Measurements from ENCODE around the genes FRMPD3, PRPS1, VSIG1 and COL4A5.

- PRO-cap: no peak
- RAMPAGE, long total RNA: no peak
- RRBS: no CpG with 5 or more reads among the region's 9 CpGs
Observed at GRCh38 chrX:106725830-106726354, 609 bp upstream of the RNF128 start.

GRCh38 chrX:106903946-106904227, 746 bp upstream of the RIPPLY1 start:
- PRO-cap: no peak
- RAMPAGE, long total RNA: no peak
- RRBS: no CpG with 5 or more reads among the region's 2 CpGs

GRCh38 chrX:106912823-106913125, 7.4 kb upstream of the CLDN2 start:
- PRO-cap: no peak
- RAMPAGE, long total RNA: no peak
- RRBS: no CpG with 5 or more reads among the region's 3 CpGs

- PRO-cap: no peak
- RAMPAGE, long total RNA: no peak
- RRBS: no CpG with 5 or more reads among the region's 6 CpGs
Observed at GRCh38 chrX:106932489-106933012, 12.3 kb downstream of the CLDN2 start.

- PRO-cap: no peak
- RAMPAGE, long total RNA: no peak
- RRBS: no CpG with 5 or more reads among the region's 6 CpGs
Observed at GRCh38 chrX:106942389-106943126, 22.4 kb downstream of the CLDN2 start.

DNA sequence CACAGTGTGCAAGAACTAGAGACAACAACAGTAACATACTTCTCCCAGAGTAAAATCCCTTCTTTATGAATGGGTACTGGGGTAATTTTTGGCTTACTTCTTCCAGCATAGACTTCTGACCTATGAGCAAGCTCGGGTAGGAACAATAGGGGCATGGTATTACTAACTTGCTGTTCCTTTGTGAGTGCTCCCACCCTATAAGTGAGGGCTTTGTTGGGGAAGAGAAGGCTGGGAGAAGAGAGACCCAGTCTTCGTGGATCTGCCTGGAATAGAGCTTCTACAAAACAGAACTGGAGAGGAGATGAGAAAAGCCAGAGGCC, 30.2 kb downstream of the CLDN2 start:
- PRO-cap: no peak
- RAMPAGE, long total RNA: no peak
- RRBS: no CpG with 5 or more reads among the region's 2 CpGs

DNA sequence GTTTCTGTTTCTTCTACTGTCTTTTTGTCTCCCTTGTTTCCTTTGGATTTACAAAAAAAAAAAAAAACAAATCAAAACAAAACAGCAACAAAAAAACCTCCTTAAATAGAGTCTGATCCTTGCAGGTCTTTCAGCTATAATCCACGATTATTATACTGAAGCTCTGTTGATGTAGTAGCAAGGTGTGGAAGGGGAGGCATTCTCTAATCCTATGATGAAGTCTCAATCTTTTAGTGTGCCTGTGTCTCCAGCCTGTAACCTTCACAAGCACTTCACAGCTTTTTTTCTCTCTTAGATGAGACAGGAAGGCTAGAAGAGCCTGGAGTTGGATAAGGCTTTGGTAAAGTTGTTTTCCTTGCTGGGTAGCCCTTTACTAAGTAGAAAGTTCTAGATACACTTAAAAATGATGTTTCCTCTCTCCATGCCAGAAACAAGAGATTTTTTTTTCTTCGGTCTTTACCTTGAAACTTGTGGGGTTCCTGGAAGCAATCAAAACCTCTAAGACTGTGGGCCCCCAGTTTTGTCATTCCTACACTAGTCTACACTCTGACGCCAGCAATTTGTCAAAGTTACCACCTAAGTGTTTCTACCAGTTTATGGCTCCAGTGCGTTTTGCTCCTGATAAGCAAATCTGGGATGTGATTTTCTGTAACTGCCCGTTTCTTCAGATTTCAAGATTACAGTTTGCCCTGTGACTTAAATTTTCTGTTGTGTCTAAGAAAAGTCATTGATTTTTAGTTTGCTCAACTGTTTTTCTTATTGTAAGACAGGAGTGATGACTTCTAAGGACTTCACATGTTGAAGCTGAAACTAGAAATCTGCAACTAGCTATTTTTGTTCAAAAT, 34.3 kb downstream of the RBM41 start:
- PRO-cap: no peak
- RAMPAGE, long total RNA: no peak
- RRBS: no CpG with 5 or more reads among the region's 5 CpGs

- PRO-cap: no peak
- RAMPAGE, long total RNA: no peak
- RRBS: no CpG with 5 or more reads among the region's 30 CpGs
Observed at GRCh38 chrX:107364198-107364748, 85.2 kb upstream of the FRMPD3 start.

- PRO-cap: no peak
- RAMPAGE, long total RNA: no peak
- RRBS: 17% methylated on average over 7 of the region's 60 CpGs
Observed at GRCh38 chrX:107448698-107449730, at the start of gene FRMPD3. FRMPD3 (plus strand) TSS chrX:107449652.

DNA sequence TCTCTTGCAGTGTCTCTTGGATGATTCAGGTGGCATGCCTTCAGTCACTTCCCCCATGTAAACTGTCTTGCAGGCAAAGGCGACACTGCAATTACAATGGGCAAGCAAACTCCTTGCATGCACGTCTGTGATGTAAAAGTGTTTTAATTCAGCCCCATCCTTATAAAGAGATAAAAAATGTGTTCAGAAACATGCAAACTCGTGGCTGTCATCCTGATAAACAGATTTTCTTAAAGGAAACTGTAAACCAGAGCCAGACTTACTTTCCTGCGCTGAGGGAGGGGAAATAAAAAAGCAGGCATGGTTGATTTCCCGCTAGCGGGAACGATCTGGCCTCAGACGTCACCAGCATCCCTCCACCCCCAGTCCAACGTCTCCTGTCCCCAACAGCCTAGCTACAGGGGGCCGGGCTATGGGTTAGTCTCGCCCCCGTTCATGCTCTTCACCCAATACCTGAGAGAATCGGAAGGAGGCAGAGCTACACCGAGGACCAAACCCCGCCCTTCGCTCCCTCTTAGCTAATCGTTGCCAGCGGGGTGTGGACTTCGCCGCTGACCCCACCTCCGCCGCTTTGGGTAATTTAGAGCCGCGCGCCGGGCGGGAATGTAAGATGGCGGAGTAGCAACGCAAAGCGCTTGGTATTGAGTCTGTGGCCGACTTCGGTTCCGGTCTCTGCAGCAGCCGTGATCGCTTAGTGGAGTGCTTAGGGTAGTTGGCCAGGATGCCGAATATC, at the start of gene PRPS1:
TSS of gene PRPS1 (plus strand) at position 603 of the 733 bp plus-strand sequence.
- PRO-cap: bidirectional peak, plus-strand start at position 583 of the sequence, minus-strand start at position 363 of the sequence
- RAMPAGE, long total RNA: start-site peak on the plus strand centred at position 598 of the sequence, 21 bp wide, 152 and 63 reads in 2 replicates
- RRBS: 24% methylated on average over 8 of the region's 36 CpGs

- PRO-cap: no peak
- RAMPAGE, long total RNA: no peak
- RRBS: no CpG with 5 or more reads among the region's 9 CpGs
Observed at GRCh38 chrX:107677795-107678472, 49.6 kb downstream of the PRPS1 start.

DNA sequence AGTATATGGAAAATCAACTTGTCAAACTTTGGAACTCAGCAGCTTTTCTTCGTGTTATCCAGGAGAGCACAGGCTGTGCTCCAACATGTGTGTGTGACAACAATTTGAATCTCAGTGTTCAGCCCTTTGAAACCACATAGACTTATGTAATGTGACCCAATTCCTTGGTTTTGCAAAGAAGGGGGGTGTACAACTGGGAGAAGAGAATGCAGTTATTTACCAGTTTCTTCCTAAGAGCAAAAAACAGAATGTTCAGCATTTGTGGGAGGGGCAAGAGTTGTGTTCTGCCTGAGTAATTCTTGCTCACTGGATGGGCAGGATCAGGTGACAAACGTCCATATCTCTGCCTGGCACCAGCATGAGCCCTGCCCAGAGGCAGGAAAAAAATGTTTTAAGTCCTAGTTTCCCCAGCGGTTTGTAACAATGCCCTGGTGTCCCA, 72.0 kb downstream of the PRPS1 start:
- PRO-cap: no peak
- RAMPAGE, long total RNA: no peak
- RRBS: no CpG with 5 or more reads among the region's 3 CpGs

DNA sequence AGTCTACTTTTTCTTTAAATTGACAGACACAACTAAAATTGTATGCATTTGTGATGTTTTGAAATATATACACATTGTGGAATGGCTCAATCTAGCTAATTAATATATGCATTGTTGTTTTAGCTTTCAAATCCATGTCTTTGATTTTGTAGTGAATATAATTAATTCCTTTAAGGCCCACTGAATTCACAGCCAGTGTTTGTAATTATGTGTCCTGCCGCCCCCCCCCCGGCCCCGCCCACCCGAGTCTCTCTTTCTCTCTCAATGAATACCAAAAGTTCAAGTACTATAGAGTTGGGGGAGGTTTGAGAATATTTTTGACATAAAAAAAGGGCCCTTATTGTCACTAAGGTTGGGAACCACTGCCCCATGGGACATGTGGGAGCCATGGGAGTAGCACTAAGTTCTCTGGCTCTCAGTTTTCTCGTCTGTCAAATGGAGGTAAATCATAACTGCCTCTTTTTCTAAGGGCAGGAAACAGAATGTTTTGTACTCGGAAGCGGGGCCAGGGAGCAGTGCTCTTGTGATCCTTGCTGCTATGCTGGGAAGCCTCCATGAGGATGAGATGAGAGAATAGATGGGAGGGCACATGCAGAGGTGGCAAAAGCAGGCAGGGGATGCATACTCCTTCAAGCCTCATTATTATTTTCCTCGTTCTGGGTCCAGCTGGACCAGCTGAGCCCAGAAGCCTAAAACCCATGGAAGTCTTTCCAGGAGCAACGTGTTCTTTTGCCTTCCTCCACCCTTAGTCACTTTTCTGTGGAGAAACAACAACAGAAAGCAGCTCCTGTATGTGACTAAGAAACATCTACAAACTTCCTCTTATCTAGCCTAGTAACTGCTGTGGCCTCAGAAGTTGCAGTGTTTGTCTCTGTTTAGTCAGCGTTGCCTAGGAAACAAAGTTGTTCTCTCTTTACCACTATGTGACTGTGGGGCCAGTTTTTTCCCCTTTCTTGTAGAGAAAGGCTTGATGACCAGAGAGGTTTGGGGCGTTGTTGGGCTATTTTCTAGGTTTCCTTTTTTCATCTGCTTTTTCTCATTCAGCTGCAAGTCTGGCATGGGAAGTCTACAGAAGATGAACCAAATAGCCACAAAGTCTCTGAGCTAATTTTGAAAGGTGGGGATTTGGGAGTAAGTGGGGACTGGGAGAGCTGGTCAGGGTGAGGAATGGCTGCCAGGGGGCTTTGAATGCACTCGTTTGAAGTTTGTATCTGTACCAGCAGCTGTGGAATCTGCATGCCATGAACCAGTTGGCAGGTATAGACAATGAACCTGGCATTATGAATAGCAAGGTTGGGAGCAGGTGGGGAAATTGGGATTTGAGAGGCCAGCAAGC, 64.8 kb downstream of the TSC22D3 start:
- PRO-cap: no peak
- RAMPAGE, long total RNA: no peak
- RRBS: no CpG with 5 or more reads among the region's 12 CpGs

GRCh38 chrX:107715395-107716142, 60.0 kb downstream of the TSC22D3 start:
- PRO-cap: unidirectional peak, minus-strand start at chrX:107716065
- RAMPAGE, long total RNA: no peak
- RRBS: 38% methylated on average over 2 of the region's 15 CpGs

GRCh38 chrX:107726745-107727314, 48.8 kb downstream of the TSC22D3 start:
- PRO-cap: no peak
- RAMPAGE, long total RNA: no peak
- RRBS: no CpG with 5 or more reads among the region's 7 CpGs

- PRO-cap: no peak
- RAMPAGE, long total RNA: no peak
- RRBS: no CpG with 5 or more reads among the region's 4 CpGs
Observed at GRCh38 chrX:107728315-107729116, 47.1 kb downstream of the TSC22D3 start.

DNA sequence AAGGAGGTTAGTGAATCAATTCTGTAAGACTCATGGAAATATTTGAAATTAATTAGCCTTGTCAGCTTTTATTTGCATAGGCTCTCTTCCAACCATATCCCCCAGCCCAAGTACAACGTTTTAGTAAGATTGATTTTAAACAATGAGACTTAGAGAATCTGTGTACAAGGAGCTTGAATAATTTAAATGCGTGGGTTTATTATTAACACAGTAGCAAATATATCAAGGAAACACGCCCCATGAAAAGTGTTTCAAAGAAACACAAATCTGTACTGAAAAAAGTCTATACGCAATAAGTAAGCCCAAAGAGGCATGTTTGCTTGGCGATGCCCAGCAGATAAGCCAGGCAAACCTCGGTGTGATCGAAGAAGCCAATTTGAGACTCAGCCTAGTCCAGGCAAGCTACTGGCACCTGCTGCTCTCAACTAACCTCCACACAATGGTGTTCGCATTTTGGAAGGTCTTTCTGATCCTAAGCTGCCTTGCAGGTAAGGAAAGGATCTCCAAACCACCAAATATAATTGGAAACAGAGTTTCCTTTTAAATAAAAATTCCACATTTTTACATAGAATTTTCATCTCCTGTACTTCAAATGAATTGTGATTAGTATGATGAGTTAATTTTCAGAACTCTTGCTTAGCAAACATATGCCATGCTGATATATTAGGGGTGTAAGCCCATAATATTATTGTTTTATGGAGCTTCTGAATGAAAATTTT, at the start of gene VSIG1:
TSS of gene VSIG1 (plus strand) at position 374 of the 719 bp plus-strand sequence.
- PRO-cap: no peak
- RAMPAGE, long total RNA: no peak
- RRBS: no CpG with 5 or more reads among the region's 8 CpGs

GRCh38 chrX:108131384-108131918, 39.9 kb downstream of the ATG4A start:
- PRO-cap: no peak
- RAMPAGE, long total RNA: no peak
- RRBS: no CpG with 5 or more reads among the region's 2 CpGs

DNA sequence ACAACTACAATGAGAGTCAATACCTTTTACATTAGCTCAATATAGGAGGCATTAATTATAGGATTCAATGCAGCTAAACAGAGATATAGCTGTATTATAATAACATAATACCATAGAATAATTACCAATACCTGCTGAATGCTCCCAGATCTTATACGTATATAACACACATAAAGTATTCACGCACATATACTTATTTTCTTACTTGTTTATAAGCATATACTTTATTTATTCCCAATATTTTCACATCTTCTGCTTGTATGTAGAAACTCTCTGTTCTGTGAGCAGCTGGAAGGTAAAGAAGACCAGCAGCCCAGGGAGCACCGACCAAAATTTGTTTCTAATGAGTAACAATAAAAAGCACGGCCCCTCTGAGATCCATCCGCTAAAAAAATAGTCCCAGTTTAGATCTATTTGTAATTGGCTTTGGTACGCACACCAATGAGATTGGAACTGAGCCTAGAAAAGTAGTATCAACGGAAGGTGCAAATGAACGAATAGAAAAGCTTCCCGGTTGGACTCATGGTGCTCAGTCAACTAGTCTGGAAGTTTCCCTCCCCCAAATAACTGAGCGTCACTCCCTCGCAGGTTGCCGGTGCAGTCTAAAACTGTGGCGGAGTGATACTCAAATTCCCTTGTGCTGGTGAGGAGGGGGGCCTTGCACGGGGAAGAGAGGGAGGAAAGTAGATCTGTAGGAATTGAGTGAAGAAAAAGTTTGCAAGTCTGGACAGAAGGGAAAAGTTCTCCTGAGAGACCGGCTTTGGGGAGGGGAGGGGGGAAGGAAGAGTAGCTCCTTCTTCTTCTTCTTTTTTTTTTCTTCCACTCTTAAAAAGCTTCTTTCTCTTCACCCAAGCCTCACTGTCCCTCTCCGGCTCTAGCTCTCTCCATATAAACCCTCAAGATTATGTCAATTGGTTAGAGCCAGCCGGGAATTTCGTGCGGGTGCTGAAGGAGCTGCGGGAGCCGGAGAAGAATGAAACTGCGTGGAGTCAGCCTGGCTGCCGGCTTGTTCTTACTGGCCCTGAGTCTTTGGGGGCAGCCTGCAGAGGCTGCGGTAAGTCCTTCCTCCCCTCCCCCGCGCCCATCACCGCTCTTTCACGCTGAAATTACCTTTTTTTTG, at the start of gene COL4A5:
TSS of gene COL4A5 (plus strand) at position 686 of the 1,120 bp plus-strand sequence.
- PRO-cap: no peak
- RAMPAGE, long total RNA: no peak
- RRBS: 38% methylated on average over 11 of the region's 28 CpGs

DNA sequence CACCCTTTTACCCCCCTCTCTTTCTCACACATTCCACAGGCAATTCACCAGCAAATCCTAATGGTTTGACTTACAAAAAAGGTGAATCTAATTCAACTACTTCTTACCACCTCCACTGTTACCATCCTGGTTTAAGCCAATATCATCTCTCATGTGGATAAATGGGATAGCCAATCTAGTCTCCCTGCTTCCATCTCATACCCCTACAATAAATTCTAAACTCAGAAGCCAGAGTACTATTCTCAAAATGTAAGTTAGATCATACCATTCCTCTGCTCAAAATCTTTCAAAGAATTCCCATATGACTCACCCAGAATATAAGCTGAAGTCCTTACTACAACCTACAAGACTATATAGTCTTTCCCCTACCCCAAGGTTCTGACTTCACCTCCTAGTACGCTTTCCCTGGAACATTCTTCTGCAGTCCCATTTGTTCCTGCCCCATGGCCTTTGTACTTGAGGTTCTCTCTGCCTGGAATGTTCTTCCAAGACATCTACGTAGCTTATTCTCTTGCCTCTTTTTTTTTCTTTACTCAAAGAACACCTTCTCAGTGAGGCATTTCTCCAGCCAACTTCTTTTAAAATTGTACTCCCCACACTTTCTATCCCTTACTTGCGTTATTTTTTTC, 43.8 kb downstream of the ACSL4 start:
- PRO-cap: no peak
- RAMPAGE, long total RNA: no peak
- RRBS: no CpG with 5 or more reads among the region's 3 CpGs